Skeletal muscle tissue (tissue), 7 donors: ENCODE measurements around a stretch of chr16.

DNA sequence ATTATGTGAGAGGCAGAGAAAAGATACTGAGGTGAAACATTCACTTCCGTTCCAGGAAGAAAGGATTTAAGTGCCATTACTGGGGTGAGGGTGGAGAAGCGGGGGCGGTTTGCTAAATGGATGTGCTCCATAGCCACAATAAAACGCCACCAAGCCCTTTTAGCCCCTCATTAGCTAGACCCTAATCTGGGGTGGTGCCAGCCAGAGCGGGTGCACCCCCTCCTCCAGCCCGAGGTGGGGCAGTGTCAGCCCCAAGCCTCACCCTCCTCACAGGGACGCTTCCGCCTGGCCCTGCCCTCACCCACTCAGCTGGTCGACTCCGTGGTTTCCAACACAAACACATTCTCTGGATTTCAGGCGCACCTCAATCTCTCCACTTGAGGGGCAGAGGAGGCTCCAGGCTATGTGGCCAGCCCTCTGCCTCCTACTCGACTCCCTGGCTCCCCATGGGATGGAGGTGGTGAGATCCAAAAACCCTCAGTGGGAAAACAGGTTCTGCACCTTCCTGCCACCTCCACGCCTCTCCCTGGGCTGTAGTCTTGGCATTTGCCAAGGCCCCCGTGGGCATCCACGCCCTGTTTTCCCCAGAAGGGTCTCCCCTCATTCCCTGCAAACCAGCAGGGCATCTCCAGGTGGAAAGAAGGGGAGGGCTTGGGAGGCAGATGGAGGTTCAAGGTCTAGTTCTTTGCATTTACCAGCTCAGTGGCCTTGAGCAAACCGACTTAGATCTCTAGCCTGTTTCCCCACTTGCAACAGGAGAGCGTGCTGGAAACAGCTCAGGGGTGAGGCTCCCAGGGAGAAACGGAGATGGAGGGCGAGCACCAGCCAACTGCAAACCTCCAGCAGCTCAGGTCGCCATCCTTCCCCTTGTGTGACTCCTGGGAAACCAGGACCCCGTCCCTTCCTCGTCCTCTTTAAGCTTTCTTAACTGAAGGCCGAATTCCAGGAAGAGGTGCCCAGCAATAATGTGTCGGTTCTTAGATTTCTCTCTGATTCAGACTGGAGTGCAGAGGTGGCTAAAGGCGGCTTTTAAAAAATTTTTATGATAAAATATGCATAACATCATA lies 1.7 kb downstream of the EMP2 start:
- PRO-cap, 3 experiments = peak in 2 of 3 experiments; most common plus-strand start position 380 of the sequence (in 1)
- RAMPAGE, long total RNA = no peak
- RRBS, 2 experiments = no CpG with 5 or more reads among the region's 25 CpGs

GRCh38 chr16:10752731-10753592 lies 9.3 kb downstream of the NUBP1 start:
- PRO-cap, 3 experiments = no peak in any of the 3 experiments
- RAMPAGE, long total RNA = no peak
- RRBS, 2 experiments = no CpG with 5 or more reads among the region's 14 CpGs

- PRO-cap, 3 experiments = no peak in any of the 3 experiments
- RAMPAGE, long total RNA = no peak
- RRBS, 2 experiments = no CpG with 5 or more reads among the region's 9 CpGs
Measured at GRCh38 chr16:11007370-11008013, 63.1 kb downstream of the CLEC16A start.

- PRO-cap, 3 experiments = no peak in any of the 3 experiments
- RAMPAGE, long total RNA = no peak
- RRBS, 2 experiments = no CpG with 5 or more reads among the region's 4 CpGs
Measured at GRCh38 chr16:11078049-11078463, 133.7 kb downstream of the CLEC16A start.

DNA sequence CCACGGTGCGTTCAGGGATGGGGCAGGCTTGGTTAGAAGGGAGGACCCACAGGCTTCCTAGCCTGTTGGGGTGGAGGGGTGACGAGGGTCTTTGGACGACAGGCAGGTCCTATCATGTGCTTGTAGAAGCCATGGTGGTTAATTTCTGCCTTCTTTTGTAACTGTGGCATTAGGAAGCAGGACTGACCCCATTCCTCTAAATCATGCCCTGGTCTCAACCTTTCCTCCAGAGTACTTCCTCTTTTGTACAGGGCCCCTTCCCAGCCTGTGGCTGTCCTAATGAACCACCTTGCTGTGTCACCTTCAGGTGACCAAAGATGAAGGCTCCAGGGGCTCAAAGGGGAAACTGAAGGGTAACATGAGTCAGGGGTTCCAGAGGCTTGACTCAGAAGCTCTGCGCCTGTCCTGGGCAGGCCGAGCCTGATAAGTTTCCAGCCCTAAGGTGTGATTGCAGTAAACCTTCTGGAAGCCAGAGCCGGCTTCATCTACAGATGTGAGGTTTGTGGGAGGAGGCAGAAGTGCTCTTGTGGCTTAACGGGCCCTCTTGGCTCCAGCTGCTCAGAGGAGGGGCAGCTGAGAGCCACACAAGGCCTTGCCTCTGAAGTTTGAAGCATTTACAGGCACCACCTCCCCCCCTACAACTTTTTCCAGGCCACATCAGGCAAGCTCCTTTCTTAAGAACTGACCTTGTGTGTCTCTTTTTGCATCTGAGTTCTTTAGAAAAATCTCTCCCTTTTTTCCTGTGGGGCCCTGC lies 149.7 kb downstream of the CLEC16A start:
- PRO-cap, 3 experiments = no peak in any of the 3 experiments
- RAMPAGE, long total RNA = no peak
- RRBS, 2 experiments = no CpG with 5 or more reads among the region's 8 CpGs

DNA sequence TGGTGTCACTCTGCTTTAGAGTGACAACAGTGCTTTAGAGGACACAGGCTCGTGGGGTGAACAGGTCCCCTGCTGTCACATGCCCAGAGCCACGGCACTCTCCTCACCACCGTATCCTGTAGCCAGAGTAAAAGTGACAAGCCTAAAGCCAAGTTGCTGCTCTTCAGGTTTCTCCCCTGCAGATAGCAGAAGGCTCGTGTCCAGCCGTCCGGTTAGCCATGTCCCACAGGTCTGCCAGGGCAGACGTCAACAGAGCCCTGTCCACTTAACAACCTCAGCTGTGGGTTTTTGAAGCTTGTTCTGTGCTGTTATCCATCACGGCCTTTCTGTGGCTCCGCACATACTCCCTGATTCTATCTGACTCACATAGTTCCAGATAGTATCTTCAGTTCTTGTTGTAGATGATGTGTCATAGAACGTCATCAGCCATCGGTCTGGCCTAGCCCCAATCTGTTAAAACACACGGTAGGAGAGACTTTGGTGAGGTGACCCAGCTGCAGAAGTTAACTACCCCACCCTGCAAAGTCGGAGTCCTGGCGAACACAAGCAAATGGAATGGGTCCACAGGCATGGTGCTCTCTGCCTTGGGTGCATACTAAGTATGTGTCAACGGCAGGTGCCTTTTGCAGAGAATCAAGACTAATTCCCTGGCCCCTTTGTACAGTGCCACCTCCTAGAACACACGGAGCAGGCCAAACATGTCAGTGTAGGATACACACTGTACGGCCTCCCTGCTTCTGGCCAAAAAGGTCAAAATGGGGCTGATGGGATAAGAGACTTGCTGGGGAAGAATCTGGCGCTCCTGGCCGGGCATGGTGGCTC lies 100.5 kb downstream of the SOCS1 start:
- PRO-cap, 3 experiments = no peak in any of the 3 experiments
- RAMPAGE, long total RNA = no peak
- RRBS, 2 experiments = no CpG with 5 or more reads among the region's 19 CpGs

- PRO-cap, 3 experiments = no peak in any of the 3 experiments
- RAMPAGE, long total RNA = no peak
- RRBS, 2 experiments = no CpG with 5 or more reads among the region's 5 CpGs
Measured at GRCh38 chr16:11213532-11213790, 42.5 kb downstream of the SOCS1 start.

- PRO-cap, 3 experiments = no peak in any of the 3 experiments
- RAMPAGE, long total RNA = no peak
- RRBS, 2 experiments = 70 to 84% methylated on average over 3 to 6 of the region's 32 CpGs
Measured at GRCh38 chr16:11224718-11225970, 30.9 kb downstream of the SOCS1 start.

- PRO-cap, 3 experiments = no peak in any of the 3 experiments
- RAMPAGE, long total RNA = no peak
- RRBS, 2 experiments = 25 to 32% methylated on average over 6 of the region's 66 CpGs
Measured at GRCh38 chr16:11254063-11255195, 1.6 kb downstream of the SOCS1 start.

- PRO-cap, 3 experiments = no peak in any of the 3 experiments
- RAMPAGE, long total RNA = no peak
- RRBS, 2 experiments = no CpG with 5 or more reads among the region's 8 CpGs
Measured at GRCh38 chr16:11551737-11552358, 24.8 kb upstream of the ENSG00000188897 start.

- PRO-cap, 3 experiments = no peak in any of the 3 experiments
- RAMPAGE, long total RNA = no peak
- RRBS, 2 experiments = no CpG with 5 or more reads among the region's 3 CpGs
Measured at GRCh38 chr16:11555143-11555560, 28.1 kb upstream of the ENSG00000188897 start.

DNA sequence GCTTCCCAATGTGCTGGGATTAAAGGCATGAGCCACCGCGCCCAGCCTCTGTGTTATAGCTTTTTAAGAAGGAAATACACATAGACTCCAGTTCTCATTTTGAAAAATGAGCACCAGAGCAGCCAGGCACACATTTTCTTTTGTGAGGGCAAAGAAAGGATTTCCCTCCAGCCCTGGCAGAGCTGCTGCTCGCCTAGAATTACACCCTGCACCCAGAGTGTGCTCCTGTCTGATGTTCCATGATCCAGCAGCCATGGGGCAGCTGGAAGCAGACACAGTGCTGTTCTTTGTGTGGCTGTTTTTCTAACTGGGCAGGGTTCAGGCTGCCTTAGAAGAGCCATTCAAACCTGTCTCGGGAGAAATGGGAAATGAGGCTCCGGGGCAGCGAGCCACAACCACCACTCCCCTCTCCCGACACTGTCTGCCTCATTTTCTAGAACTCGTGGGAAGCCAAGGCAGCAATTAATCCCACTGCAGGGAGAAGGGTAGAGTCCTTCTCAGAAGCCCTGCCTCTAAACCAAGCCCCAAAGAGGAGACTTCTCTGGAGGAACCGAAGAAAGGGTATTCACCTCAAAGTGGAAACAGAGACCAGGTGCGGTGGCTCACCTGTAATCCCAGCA lies 28.9 kb downstream of the LITAF start:
- PRO-cap, 3 experiments = no peak in any of the 3 experiments
- RAMPAGE, long total RNA = no peak
- RRBS, 2 experiments = no CpG with 5 or more reads among the region's 10 CpGs

- PRO-cap, 3 experiments = peak in 3 of 3 experiments; most common plus-strand start chr16:11585645 (in 2); most common minus-strand start chr16:11585641 (in 1)
- RAMPAGE, long total RNA = no peak
- RRBS, 2 experiments = 2 to 5% methylated on average over 5 of the region's 32 CpGs
Measured at GRCh38 chr16:11585272-11586453, 1.1 kb downstream of the LITAF start.

DNA sequence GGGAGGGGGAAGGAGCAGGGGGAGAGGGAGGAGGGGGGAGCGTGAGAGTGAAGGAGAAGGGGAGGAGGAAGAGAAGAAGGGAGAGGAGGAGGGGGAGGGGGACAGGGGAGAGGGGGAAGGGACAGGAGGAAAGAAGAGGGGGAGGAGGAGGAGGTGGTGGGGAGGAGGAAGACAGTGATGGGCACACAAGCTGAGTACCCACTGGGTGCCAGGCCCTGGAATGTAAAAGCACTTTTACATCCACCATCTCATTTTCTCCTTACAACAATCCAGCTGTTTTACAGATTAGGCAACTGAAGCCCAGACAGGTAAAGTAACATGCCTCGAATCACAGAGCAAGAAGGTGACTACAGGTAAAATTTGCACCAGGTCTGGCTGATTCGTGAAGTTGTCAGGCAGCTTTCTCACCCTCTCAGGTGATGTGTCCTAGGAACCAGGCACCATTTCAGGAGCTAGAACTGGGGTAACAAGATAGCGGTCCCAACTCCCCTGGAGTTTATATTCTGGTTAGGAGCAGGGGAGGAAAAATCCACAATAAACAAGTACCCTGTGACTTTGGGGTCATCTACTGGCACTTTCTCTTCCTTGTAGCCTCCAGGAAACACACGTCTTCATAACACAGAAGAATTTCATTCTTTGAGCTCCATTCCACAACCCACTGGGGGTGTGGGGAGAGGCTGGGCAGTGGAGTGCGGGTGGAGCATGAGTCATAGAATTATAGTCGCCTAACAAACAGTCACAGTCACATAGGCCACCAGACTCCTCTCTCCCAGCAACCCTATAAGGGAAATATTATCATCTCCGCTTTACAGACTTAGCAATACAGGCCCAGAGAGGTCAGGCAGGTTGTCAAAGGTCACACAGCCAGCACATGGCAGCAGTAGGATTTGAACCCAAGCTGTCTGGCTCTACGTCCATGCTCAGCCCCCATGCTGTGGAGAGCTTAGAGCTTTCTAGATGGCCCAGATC lies 10.2 kb upstream of the LITAF start:
- PRO-cap, 3 experiments = no peak in any of the 3 experiments
- RAMPAGE, long total RNA = no peak
- RRBS, 2 experiments = no CpG with 5 or more reads among the region's 9 CpGs

GRCh38 chr16:11604577-11605449 lies 18.1 kb upstream of the LITAF start:
- PRO-cap, 3 experiments = peak in 2 of 3 experiments; most common plus-strand start chr16:11604908 (in 1); most common minus-strand start chr16:11604723 (in 1)
- RAMPAGE, long total RNA = no peak
- RRBS, 2 experiments = no CpG with 5 or more reads among the region's 19 CpGs

DNA sequence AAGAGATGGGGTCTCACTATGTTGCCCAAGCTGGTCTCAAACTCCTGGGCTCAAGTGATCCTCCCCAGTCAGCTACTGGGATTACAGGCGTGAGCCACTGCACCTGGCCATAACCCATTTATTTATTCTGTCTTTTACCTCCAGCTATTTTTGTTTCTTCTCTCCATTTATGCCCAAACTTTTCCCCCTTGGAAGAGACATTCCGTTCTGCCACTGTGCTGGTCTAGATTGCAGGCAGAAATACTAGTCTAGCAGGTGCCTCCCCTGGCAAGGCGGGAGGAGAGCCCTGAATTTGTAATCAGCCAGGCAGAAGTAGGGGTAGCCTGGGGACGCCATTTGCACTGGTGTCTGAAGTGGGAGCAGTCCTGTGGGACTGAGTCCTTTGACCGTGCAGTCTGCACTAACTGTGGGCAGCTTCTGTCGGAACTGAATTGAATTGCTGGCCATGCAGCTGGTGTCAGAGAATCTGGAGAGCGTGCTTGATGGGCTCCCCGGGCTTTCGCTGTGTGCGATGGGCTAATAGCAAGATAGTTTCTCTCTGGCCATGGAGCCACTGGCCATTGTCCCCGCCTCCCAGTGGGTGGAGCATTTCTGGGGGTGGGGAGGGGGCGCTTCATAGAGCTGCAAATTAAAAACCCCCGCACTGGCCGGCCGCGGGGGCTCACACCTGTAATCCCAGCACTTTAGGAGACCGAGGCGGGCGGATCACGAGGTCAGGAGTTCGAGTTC lies 31.5 kb upstream of the LITAF start:
- PRO-cap, 3 experiments = no peak in any of the 3 experiments
- RAMPAGE, long total RNA = no peak
- RRBS, 2 experiments = no CpG with 5 or more reads among the region's 21 CpGs

- PRO-cap, 3 experiments = no peak in any of the 3 experiments
- RAMPAGE, long total RNA = no peak
- RRBS, 2 experiments = no CpG with 5 or more reads among the region's 7 CpGs
Measured at GRCh38 chr16:11677103-11677463, 8.8 kb downstream of the SNN start.

DNA sequence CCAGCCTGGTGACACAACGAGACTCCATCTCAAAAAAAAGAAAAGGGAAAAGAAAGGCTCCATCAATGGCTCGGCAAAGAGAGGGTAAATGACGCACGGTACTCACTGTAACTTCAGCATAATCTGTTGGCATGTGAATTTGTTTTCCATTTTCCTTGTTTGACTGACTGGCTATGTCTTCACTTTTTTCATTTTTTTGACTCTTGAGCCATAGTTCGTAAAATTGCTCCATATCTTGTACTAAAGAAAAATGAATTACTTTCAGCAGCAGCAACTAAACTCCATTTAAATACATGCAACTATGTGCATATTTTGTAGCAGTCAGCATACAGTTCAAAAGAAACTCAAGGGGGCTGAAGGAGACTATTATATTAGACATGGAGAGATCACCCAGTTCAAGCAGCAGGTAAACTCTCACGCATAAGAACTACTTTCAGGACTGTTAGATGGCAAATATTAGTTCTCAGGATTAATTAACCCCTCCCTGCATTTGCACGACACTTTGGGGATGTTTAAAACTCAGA lies 13.5 kb upstream of the TXNDC11 start:
- PRO-cap, 3 experiments = no peak in any of the 3 experiments
- RAMPAGE, long total RNA = no peak
- RRBS, 2 experiments = no CpG with 5 or more reads among the region's 7 CpGs

DNA sequence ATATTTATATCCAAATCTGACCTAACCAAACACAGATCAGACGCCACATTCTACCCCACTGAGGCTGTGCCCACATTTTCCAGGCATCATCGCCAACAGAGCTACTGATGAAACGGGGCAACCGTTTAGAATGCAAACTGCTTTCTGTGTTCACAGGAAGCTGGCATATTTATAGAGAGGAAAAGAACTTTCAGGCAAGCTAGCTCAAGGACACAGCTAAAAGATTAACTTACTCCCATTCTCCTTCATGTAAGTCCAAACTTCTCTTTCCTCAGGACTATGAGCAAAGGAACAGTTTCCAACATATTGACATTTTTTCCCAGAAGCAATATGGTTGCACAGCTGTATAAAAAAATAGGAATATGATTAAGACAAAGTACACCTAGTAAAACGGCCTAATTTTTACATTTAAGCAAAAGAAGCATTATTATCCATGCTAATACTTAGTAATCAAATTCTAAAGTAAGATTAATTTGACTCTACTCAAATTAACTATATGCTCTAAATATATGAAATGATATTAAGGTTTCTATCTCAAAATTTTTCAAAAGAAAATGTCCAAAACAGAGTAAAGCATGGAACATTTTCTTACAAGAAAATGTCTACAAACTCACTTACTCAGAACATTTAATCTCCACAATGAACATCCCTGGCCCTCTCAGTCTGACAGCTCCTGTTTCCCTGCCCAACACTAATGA lies 15.7 kb upstream of the TXNDC11 start:
- PRO-cap, 3 experiments = no peak in any of the 3 experiments
- RAMPAGE, long total RNA = no peak
- RRBS, 2 experiments = no CpG with 5 or more reads among the region's 5 CpGs

- PRO-cap, 3 experiments = no peak in any of the 3 experiments
- RAMPAGE, long total RNA = no peak
- RRBS, 2 experiments = no CpG with 5 or more reads among the region's 11 CpGs
Measured at GRCh38 chr16:11887450-11888046, 28.2 kb downstream of the GSPT1 start.